GM19240 (cell line): ENCODE measurements around a stretch of chr1.

DNA sequence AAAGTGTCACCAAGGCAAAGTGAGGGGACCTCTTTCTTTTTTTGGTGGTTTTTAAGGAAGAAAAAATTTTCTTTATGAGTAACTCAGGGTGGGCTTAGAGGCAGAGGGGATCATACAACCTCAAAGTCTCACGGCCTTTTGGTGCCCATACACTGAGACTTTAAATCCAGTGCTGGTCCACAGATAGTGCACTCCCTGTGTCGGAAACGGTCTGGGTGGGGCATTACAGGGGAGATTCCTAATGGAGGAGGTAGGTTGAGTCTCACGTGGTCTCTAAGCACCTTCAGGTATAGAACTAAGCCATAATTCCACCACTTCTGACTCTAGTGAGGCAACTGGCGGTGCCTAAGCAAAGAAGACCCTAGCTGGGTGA is 53.5 kb upstream of the ECE1 start:
- RRBS: no CpG with 5 or more reads among the region's 5 CpGs

DNA sequence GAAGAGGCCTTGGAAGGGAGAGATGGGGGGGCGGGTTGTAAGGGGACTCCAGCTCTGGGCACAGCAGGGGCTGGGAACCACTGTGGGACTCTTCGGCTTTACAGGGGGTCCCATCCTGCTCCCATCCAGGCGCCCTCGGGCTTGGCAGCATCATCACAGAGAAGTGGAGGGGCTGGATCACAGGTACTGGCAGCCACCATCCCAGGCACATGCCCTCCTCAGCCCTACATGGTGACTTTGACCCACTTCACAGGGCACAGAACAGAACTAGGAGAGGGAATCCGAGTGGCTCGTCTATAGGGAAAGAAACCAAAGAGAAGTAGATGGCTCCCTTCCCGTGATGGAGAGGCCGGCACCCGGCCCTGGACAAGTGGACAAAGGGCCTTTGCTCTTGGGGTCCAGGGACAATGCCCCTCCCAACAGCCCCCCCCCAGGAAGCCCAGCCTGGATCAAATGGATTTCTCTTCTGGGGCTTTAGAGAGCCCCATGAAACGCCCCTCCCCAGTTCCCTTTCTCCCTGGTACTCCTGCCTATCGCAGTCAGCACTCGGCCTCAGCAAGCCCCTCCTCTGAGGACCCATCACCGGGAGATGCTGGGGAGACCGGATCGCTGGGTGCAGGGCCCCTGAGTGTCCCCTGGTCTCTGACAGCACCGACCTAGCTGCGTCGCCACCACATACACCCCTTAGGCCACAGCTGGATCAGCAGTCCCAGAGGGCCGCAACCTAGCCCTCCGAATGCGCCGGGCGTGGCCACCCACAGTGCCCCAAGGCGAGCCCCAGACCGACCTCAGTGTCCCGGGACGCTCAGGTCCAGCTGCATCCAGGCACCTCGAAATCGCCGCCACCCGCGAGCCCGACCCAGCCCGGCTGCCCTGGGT is 54.1 kb upstream of the ECE1 start:
- RRBS: 2% methylated on average over 15 of the region's 34 CpGs

- RRBS: no CpG with 5 or more reads among the region's 11 CpGs
These were observed 2.6 kb downstream of the ALPL start for GRCh38 chr1:21511569-21512508.

DNA sequence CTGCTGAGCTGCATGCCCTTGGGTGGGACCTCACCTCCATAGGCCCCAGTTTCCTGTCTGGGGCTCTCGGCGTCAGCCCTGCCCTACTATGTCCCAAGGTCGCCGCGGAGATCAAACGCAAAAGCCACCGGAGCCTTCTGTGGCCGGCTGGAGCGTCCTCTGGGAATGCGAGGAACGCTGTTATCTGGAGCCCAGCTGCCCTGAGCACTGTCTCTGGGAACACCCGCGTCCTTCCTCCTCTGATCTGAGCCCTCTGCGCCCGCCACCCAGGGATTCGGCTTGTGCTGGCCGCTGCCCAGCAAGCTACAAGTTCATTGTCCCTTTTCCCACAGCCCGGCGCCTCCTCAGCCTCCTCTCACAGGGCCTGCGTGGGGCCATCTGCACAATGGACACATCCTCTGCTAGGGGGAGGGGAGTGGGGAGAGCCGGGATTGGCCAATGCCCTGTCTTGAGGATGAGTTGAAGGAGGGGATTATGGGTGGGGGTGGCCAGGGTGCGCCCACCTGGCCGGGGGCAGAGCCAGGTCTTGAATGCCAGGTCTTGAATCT is 29.1 kb downstream of the ALPL start:
- RRBS: 73% methylated on average over 6 of the region's 23 CpGs

- RRBS: no CpG with 5 or more reads among the region's 20 CpGs
These were observed 77.7 kb downstream of the ALPL start for GRCh38 chr1:21586872-21587316.

DNA sequence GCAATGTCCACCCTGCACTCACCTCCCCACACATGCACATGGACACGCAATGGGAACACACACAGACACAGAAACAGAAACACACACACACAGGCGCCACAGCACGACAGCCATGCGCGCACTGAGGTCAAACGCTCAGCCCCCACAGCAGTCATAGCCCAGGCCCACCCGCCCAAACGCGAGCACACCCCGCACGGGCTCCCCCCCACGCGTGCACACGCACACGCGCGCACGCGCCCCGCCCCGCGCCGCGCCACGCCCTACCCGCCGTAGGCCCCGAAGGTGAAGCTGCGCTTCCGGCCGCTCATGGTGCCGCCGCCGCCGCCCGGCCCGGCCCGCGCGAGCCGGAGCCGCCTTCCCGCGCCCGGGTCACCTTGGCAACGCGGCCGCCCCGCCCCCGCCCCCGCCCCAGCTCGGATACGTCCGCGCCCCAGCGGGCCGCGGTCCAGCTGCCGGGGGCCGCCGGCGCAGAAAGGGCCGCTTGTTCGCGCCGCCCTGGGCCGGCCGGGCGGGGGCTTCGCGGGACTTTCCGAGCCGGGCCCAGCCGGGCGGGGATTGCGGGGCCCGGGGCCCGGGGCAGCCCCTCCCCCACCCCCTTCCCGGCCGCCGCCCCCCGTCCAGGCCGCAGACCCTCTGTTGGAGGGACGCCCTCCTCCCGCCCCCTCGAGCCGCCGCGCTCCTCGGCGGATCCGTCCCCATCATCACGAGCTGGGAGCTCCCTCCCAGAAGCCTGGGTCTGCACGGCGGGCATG is 17.5 kb downstream of the RAP1GAP start:
- RRBS: 2% methylated on average over 19 of the region's 95 CpGs

DNA sequence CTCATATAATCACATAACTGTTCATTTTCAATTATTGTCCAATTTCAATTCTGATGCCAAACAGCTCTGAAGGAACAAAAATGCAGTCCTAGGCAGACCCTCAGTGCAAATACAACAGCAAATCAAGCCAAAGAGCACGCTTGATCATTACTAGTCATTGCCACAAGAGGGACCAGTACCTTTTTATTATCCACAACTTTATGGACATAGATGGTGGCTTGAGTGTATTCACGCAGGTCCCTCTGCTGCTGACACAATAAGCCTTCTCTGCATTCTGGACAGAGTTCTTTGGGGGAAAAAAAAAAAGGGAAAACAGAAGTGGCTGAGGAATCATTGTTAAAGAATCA is 34.1 kb upstream of the RAP1GAP start:
- RRBS: no CpG with 5 or more reads among the region's 2 CpGs

- RRBS: no CpG with 5 or more reads among the region's 6 CpGs
These were observed 54.8 kb upstream of the RAP1GAP start for GRCh38 chr1:21723834-21724438.

DNA sequence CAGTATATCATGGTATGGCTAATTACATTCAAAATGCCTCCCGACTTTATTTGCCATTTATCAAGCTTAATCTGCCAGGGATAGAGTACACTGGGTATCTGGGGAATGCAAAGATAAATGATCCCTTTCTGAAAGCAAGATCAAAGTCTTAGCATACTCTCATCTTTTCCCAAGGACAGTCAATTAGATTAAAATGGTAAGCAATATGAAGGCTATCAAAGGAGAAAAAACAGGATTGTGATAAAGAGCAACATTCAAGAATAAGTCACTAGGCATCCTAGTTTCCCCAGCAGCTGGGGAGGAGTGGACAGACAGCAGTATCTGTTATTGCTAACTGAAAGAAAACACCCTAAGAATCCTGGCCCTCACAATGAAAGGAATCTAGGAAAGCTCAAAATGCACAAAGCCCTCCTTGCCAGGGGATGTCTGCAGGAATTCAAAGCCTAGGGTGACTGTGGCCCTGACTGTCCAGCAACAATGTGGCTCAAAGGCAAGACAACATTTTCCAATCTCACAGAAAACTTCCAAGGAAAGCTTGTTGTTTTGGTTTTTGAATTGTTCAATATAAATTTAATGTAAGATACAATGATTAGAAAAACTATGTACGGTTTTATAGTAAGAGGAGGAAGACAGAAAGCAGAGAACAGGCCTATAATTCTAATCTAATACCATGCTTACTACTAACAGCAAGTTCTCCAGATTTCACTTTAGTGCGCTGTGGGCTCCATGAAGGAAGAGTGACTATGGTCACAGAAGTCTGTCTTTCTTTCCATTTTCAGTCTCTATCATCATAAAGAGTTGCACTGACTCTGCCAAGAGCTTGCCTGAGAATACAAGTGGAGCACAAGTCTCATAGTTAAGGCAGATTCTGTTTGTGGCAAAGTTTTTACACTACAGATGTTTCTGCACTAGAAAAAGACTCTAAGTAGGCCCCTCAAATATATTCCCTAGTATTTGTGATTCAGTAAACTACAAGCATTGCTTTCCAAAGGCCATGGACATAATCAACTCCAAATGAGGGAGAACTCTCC is 56.8 kb downstream of the USP48 start:
- RRBS: no CpG with 5 or more reads among the region's 3 CpGs

DNA sequence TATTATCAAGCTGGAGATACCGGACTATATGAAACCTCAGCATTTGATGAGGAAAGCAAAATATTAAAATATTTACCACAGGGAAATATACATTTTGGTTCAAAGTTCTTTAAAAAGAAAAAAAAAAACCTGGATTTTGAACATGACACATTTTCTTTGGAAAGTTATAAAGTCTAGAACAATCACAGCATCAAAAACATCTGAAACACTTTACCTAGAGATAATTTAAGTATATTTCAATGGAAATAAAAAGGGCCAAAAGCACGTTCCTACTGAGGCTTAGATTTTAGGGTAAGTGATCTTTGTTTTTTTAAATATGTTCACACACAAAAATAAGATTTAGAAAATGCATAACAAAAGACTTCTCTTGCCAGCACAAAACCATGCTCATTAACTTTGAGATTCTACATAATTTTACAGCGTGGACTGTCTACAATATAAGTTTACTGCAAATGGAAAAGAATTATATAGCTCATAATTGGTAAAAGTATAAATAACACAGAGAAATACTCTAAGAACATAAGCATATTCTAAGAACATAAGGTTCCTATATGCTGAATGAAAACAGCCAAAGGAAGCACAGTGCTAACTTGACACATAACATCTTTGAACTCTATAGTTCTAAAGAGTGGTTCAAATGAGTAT is 56.0 kb downstream of the USP48 start:
- RRBS: no CpG with 5 or more reads among the region's 3 CpGs

GRCh38 chr1:21814166-21814820 is 2.2 kb downstream of the LDLRAD2 start:
- RRBS: 16% methylated on average over 17 of the region's 61 CpGs

DNA sequence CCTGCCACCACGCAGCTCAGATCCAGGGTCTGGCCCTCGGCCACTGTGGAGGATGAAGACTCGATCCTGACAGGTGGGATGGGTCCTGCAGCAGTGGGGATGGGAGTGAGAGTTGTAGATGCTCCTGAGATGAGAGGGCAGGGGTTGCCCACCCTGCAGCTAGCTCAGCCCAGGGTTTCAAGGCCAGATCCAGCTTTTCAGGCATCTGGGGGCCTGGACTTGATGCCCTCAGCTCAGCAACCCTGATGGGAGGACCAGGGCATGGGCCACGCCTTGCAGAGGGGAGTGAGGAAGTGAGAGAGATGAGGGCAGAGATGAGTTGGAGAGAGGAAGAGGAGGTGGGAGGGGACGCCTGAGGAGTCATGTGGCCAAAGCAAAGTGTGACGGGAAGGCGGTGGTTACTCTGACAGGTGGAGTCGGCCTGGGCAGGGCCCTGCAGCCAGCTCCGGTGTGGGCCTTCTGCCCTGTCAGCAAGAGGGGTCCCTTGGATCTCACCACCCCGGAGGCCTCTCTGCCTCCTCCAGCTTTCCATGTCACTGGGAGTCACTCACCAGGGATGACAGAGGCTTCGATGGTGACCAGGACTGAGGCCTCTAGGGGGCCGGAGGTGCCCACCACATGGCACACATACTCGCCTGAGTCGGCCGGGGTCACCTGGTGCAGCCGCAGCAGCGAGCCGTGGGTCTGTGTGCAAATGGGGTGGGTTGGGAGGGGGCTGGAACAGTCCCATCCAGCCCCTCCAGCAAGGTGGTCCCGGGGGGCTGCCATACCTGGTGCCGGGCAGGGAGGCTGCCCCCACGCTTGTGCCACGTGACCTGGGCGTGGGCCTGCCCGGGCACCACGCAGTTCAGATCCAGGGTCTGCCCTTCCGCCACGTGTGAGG is 40.3 kb downstream of the LDLRAD2 start:
- RRBS: 87% methylated on average over 6 of the region's 27 CpGs

GRCh38 chr1:21884629-21885788 is 52.1 kb downstream of the HSPG2 start:
- RRBS: 80% methylated on average over 5 of the region's 44 CpGs

DNA sequence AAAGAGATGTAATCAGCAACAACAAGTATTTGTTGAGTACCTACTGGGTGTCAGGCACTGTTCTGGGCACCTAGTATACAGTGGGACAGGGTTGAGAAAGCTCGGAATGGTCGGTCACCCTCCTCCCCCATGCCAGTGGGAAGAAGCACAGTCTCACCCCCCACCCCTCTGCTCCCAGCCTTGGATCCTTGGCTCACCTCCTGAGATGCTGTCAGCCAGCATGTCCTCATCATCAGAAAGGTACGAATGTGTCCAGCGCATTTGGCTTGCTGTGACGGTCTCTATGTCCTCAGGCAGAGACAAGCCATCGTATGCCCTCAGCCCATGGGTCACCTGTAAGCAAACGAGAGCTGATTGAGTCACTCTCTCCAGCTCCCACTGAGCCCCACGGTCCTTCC is 41.1 kb downstream of the HSPG2 start:
- RRBS: no CpG with 5 or more reads among the region's 8 CpGs

GRCh38 chr1:21904496-21905420 is 32.4 kb downstream of the HSPG2 start:
- RRBS: 72% methylated on average over 4 of the region's 20 CpGs

DNA sequence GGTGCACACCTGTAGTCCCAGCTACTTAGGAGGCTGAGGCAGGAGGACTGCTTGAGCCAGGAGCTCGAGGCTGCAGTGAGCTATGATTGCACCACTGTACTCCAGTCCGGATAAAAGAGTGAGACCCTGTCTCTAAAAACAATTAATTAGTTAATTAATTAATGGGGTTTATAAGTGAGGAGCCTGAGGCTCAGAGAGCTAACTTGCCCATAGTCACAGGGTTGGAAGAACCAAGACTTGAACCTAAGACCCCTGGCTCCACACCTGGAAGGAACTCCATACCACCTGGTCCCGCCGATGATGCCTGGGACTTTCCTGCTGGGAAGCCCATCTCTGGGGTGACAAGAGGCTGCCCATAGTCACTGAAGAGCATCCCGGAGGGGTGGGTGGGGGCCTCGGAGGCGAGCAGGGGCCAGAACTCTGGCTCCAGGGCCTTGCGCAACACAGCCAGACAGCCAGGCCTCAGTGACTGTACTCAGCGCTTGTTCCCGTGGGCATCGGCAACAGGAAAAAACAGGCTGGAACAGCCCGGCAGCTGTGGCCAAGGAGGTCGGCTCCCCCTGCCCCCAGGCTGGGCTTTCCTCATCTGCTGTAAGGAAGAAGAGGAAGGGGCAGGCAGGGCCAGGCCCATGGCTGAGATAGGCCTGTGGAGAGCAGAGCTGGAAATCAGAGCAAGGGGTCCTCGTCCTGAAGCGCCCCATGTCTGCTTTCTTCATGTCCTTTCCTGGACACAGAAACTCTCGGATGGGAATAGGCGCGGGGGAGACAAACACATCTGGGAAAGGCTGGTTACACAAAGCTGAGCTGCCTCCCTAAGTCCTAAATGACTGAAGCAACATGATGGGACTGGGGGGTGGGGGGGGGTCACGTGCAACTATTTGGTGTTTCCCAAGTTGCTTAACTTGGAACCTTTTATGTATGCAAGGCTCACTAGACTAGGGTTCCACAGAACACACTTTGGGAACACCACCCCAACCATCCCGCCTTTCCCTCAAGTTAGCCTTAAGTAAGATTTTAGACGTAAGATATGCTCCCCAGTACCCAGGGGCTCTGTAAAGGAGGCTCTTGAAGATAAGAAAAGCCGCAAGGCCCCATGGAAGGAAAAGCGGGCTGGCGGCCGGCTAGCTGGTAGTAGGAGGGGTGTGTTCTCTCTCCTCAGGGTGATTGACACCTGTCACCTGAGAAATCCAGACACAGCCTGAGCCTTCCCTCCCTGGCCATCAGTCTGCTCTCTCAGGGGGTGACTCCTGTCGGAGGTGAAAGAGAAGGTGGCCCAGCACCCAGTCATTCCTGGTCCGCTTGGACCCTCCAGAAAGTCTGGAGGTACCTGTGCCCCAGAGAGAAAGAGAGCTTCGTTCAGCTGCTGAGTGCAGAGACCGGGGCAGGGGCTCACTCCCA is 30.7 kb downstream of the HSPG2 start:
- RRBS: no CpG with 5 or more reads among the region's 29 CpGs

GRCh38 chr1:21923736-21924312 is 13.3 kb downstream of the HSPG2 start:
- RRBS: no CpG with 5 or more reads among the region's 11 CpGs

DNA sequence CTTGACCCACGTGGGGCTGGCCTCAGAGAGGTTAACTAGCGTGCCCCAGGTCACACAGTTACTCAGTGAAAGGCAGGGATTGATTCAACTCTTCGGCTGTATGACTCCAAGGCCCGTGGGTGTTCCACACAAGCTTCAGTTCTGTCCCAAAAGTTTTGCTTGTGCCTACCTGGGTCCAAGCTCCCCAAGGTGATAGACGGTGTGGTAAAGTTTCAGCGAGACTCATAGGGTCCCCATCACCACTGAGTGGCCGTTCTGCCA is 670 bp downstream of the HSPG2 start:
- RRBS: no CpG with 5 or more reads among the region's 7 CpGs

DNA sequence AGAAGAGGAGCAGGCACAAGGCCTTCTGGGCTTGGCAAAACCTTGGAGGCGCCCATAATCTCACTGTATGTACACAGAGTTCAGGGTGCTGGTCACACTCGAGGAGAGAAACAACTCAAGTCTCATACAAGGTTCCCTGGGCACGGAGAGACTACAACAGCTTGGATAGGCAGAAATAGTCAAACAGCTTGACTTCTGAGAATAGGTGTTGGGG is 3.1 kb upstream of the HSPG2 start:
- RRBS: no CpG with 5 or more reads among the region's 3 CpGs

DNA sequence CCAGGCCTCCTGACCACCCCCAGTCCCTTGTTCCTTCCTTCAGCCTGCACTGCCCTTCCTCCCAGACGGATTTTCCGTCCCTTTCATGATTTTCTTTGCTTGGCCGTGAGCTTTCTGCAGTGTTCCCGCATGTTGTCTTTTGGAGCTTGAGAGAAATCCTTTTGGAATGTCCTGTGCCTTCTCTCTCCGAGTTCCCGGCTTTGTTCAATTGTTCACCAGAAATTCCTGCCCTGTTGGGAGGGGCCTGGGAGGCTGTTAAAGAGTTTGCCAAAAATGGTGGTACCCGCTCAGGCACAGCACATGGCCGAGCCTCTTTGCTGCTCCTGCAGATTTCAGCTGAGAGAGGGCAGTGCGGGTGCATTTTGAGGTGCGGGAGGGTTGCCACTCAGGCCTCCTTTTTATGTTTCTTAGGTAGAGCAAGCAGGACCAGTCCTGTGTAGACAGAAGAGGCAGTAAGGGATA is 7.3 kb upstream of the HSPG2 start:
- RRBS: no CpG with 5 or more reads among the region's 10 CpGs